Gastrocnemius medialis (tissue), 3 donors: ENCODE data around the genes SLC39A3, SGTA, TLE5 and S1PR4.

DNA sequence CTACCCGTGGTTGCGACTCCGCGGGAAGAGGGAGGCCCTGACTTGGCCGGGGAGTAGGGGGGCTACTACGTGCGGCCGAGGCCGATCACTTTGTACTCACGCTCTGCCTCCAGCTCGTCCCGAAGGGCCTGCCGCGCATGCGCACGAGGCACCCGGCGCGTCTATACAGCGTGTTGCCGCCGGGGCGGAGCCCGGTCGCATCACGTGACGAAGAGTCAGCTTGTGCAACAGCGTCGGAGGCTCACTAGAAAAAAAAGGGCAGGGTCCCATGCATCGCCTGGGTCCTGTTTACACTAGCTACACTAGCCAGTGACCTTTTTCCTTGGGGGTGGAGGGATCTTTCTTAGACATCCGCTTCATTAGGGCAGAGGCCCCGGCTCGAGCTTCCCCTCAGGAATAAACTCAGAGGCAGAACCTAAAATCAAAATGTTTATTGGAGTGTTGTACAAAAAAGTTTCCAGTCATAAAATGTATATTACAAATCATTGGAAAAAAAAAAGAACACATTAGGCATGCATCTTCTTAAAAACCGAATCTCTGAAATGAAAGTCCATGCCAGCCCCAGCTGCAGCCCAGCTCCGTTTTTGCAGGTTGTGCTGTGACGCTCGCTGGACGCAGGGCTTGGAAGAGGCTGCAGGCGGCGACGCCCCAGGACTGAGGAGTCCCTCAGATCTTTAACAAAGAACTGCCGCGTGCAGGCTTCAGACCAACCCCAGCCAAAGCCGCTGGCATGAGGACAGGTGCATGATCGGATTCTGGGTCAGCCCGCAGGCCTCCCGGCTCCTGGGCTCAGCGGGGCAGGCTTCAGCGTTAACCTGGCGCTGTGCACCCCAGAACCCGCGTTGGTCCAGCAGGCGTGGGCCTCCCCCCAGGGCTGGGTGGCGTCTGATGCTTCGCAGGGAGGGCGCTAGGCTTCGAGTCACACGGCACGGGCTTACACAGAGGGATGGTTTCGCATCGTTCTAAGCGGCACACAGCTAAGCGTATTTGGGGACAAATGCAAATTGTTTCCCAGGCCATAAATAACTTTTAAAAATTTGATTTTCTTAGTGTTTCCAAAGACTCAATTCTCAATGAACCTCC, 705 bp upstream of the TIMM13 start:
- PRO-cap: bidirectional peak, plus-strand start at position 247 of the sequence, minus-strand start at position 139 of the sequence
- RAMPAGE, long total RNA, 3 experiments: start-site peak on the minus strand in 3 of 3 experiments, centred at positions 139 to 148 of the sequence, 105 to 260 reads per replicate

DNA sequence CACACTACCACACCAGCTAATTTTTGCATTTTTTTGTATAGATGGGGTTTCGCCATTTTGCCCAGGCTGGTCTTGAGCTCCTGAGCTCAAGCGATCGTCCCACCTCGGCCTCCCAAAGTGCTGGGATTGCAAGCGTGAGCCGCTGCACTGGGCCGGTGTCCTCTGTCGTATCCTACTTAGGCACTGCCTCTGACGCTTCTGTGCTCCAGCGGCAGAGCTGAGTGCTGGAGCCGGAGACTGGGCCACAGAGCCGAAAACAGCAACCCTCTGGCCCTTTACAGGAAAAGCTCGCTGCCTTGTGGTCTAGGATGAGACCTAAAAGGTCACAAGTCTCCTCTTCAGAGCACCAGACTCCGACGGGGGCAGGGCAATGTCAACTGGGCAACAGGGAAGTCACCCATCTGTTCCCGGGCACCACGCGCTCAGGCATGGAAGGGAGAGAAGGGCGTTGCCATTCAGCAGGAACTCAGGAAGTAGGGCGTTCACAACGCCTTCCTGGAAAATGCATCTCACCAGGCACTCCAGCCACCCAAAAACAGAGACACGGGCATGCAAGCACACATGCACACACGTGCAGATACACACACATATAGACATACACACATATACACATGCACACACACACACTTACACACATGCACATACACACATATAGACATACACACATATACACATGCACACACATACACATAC, 91.7 kb downstream of the GADD45B start:
- PRO-cap: no peak
- RAMPAGE, long total RNA, 3 experiments: no peak in any of the 3 experiments

DNA sequence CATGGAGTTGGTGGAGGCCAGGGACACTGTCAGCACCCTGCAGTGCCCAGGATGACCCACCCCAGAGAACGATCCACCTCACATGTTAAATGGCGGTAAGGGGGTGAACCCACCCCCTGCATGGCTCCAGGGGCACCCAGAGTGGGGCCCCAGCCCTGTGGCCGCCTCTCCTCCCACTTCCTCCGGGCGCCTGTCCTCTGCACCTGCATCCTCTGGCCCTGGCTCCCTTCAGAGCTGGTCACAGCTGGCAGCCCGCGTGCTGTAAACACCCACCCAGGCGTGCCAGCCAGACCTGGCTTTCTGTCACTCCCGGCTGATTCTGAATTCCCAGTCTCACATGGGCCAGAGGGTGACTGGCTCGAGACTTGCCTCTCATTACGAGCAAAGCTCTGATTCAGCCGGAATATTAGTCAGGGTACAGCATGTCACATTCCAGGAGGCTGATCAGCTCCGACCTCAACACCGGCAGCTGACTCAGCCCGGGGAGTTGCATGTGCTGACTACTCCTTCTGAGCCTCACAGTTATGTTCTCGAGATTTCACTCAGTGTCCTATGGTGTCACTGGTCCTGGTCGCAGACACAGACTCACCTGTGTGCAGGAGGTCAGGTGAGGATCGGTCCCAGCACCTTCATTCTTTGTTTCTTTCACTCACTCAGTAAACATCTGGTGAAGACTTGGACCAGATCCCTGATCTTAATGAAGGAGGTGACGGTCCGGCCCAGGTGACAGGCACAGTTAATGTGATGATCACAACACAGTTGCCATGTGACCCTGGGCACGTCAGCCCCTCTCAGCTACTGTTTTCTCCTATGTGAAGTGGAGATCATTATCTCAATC, 75.0 kb downstream of the GNG7 start:
- PRO-cap: bidirectional peak, plus-strand start at position 553 of the sequence, minus-strand start at position 236 of the sequence
- RAMPAGE, long total RNA, 3 experiments: no peak in any of the 3 experiments

DNA sequence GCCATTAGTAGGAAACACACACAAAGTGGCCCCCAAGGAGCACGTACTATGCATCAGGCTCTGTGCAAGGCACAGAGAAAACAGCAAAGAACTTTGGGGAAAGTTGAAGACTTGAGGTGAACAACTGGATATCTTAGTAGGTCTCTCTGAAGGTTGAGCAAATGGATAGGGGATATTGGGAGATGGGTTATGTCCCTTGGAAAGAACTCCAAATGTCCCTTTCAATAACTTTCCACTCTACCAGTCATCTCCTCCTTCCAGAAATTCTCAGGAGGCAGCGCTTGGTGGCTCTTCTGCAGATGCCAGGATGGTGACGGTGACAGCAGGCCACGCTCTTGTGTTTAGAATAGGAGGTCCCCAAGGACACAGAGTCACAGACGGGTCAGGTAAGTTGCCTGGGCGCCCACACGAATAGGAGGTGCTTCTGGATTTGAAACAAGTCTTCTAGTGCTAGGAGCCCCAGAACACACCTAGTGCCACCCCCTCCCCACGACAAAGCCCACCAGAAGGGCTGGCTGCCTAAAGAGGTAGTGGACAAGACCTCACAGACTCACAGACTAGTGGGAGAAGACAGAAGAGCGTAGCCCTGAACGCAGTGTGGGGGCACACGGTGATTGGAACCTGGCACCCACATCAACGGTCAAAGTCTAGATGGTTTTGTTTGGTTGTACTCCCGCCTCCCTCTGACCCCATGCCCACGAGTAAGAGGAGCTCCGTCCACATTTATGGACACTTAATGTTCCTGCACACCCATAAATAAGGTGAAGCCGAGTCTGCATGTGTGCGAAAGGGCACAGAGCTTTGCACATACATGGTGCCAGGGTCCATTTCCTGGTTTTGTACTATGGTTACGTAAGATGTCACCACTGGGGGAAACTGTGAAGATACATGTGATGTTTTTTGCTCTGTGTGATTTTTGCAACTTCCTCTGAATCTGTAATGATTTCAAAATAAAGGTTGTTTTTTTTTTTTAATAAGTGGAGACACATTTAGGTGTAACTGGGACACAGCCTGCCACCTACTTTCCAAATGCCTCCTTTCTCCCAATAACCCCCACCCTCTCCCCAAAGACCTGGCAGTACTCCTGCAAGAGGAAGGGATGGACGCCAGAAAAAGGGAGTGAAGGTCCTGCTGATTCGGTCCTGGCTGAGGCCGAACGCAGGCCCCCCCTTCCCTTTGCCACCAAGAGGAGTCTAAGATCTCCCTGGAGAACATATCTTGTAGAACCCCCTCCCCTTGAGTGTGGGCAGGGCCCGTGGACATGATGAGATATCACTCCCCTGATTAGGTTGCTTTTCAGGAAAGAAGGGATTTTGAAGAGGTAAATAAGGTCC, 73.0 kb downstream of the GNG7 start:
- PRO-cap: bidirectional peak, plus-strand start at position 986 of the sequence, minus-strand start at position 833 of the sequence
- RAMPAGE, long total RNA, 3 experiments: no peak in any of the 3 experiments

DNA sequence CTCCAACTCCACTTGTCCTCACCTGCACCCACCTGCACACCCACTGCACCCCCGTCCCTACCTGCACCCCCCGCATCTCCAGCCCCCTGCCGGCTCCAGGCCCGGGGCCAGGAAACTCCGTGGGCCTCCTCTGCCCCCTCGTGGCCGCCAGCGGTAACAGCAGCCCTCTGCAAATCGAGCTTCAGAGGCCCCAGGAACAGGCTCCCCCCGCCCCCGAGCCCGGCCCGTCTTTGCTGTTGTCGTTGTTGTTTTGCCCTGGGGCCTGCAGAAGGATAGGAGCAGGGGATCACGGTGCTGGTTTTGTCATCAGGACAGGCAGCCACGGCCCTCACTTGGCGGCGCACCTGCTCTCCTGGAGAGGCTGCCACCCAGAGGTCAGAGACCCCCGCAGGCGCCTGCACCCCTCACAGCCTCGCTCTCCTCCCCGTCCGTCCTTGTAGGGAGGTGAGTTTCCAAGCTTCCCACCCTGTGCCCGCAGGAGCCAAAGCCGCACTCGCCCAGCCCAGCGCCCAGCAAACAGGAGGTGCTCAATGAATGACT, 65.4 kb downstream of the GNG7 start:
- PRO-cap: no peak
- RAMPAGE, long total RNA, 3 experiments: no peak in any of the 3 experiments

GRCh38 chr19:2650422-2651062, 52.0 kb downstream of the GNG7 start:
- PRO-cap: no peak
- RAMPAGE, long total RNA, 3 experiments: no peak in any of the 3 experiments

GRCh38 chr19:2665204-2665511, 37.3 kb downstream of the GNG7 start:
- PRO-cap: no peak
- RAMPAGE, long total RNA, 3 experiments: no peak in any of the 3 experiments

GRCh38 chr19:2739846-2740516, at the start of gene SLC39A3:
Gene SLC39A3, minus strand, starts transcription at chr19:2740017.
- PRO-cap: unidirectional peak, minus-strand start at chr19:2740017; unidirectional peak, minus-strand start at chr19:2740039
- RAMPAGE, long total RNA, 3 experiments: no peak in any of the 3 experiments

GRCh38 chr19:2783151-2783796, at the start of gene SGTA:
Gene SGTA, minus strand, starts transcription at chr19:2783273.
- PRO-cap: bidirectional peak, plus-strand start at chr19:2783668, minus-strand start at chr19:2783314
- RAMPAGE, long total RNA, 3 experiments: start-site peak on the minus strand in 3 of 3 experiments, at chr19:2783252-2783350 at its widest, 764 to 1,023 reads per replicate

GRCh38 chr19:2791920-2792376, 6.6 kb downstream of the THOP1 start:
- PRO-cap: no peak
- RAMPAGE, long total RNA, 3 experiments: no peak in any of the 3 experiments

- PRO-cap: no peak
- RAMPAGE, long total RNA, 3 experiments: no peak in any of the 3 experiments
Observed at GRCh38 chr19:2796737-2797146, 11.4 kb downstream of the THOP1 start.

GRCh38 chr19:2811702-2812436, 7.8 kb upstream of the ZNF554 start:
- PRO-cap: no peak
- RAMPAGE, long total RNA, 3 experiments: no peak in any of the 3 experiments

DNA sequence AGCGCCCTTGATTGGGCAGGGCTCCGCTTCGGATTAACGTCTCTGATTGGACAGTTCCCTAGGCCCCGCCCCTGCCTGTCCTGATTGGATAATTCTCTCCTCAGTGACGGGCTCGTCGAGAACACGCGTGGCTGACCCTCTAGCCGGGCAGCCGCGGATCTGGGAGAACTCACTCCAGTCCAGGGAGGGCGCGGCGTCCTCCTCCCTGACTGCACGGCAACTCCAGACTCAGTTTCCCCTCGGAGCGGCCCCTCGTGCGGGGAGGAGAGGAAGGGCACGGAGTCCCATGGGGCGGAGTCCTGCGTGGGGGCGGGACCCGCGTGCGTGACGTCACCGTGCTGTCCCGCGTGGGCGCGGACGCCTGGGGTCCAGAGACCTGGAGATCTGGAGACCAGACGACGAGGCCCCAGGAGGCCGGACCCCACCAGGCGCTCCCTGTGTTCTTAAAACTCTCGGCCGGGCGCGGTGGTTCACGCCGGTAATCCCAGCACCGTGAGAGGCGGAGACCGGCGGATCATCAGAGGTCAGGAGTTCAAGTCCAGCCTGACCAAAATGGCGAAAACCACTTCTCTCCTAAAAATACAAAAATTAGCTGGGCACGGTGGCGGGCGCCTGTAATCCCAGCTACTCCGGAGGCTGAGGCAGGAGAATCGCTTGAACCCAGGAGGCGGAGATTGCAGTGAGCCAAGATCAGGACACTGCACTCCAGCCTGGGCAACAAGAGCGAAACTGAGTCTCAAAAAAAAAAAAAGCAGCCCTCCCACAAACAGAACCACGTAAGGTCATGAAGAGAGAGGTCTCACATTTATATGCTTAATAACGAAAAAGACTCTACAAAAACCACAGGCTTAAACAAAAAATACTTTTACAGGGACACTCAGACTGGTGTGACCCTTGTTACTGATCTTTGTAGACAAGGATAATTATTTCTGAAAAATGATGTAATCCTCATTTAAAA, 587 bp upstream of the ZNF77 start:
- PRO-cap: bidirectional peak, plus-strand start at position 103 of the sequence, minus-strand start outside the sequence; unidirectional peak, plus-strand start at position 333 of the sequence
- RAMPAGE, long total RNA, 3 experiments: no peak in any of the 3 experiments

DNA sequence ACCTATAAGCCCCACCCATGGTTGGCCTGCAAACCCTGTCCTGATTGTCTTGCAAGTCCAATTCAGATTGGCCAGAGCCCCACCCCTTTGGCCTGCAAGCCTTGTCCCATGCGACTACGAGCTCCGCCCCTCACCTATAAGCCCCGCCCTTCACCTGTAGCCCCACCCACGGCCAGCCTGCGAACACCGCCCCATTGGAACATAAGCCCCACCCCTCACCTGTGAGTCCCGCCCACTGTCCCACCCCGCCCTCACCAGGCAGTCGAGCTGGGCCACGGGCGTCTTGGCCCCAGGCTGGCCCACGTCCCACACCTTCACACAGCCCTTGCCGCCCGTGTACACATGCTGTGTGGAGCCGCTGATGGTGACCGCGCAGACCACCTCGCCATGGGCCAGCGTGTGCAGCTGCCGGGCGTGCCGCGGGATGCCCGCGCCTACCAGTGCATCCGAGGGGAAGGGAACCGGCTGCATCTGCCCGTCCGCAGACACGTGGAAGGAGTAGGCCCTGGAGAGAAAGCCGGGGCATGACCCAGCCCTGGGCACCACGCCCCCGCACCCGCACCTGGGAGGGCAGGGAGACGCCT, 22.8 kb downstream of the TLE2 start:
- PRO-cap: no peak
- RAMPAGE, long total RNA, 3 experiments: no peak in any of the 3 experiments

DNA sequence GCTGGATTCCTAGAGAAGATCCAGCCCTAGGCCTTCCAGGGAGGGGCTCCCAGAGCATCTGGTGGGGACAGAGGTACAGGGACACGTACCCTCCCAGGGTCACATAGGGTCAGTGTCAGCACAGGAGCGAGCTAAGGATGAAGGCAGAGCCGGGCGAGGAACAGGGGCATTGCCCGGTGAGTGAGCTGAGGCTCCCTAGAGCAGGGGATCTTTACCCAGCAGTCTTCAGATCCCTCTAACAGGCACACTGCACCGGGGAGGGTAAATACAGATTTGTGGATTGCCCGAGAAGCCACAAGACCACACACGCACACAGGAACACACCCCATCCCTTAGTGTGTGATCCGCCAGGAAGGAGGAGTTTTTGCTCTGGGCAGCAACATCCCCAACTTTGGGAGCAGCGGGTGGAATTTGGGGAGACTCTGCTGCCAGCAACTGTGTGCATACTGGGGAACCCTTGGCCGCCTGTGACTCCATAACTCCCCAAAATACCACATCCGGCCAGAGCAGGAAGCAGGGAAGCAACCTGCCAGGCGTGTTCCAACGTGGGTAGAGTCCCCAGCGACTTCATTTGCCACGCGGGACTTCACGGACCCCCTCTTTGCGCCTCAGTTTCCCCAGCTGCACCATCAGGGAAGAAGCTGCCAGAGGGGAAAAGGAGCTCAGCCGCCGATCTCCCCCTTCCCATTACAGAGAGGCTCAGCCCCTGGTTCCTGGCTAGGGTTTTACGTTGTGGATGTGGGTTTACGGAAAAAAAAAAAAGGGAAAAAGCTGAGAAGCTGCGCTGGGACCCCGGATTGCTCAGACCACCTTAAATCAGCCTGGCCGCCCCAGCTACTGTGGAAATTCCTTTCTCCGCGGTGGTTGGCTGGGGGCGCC, 5.9 kb upstream of the TLE2 start:
- PRO-cap: bidirectional peak, plus-strand start outside the sequence, minus-strand start at position 839 of the sequence
- RAMPAGE, long total RNA, 3 experiments: no peak in any of the 3 experiments

- PRO-cap: no peak
- RAMPAGE, long total RNA, 3 experiments: no peak in any of the 3 experiments
Observed at GRCh38 chr19:3037307-3037646, 8.2 kb upstream of the TLE2 start.

- PRO-cap: bidirectional peak, plus-strand start at chr19:3062574, minus-strand start at chr19:3062495; unidirectional peak, minus-strand start at chr19:3062718; unidirectional peak, minus-strand start at chr19:3062797
- RAMPAGE, long total RNA, 3 experiments: start-site peak on the minus strand in 3 of 3 experiments, at chr19:3062176-3063010 at its widest, 14 to 109 reads per replicate
Observed at GRCh38 chr19:3062081-3063198, at the start of gene TLE5. Gene TLE5, minus strand, starts transcription at chr19:3062495.

GRCh38 chr19:3120880-3121593, 14.8 kb upstream of the GNA15 start:
- PRO-cap: no peak
- RAMPAGE, long total RNA, 3 experiments: no peak in any of the 3 experiments

DNA sequence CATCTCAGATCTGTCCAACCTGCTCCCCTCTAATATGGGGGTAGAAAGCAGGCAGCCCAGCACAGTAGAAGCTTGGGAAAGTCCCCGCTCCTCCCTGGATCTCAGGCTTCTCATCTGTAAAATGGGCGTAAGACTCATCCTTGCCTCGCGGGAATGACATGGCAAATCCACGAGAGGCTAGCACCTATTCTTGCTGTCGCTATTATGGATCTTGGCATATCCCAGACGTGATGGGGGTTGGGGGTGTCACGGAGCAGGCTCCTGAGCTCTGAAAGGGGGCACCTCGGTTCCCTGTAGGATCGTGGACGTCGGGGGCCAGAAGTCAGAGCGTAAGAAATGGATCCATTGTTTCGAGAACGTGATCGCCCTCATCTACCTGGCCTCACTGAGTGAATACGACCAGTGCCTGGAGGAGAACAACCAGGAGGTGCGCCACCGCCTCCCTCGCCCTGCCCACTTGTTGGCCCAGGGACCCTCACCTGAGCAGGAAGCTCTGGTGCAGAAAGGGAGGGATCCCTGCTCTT, 19.8 kb downstream of the GNA15 start:
- PRO-cap: no peak
- RAMPAGE, long total RNA, 3 experiments: no peak in any of the 3 experiments

- PRO-cap: no peak
- RAMPAGE, long total RNA, 3 experiments: no peak in any of the 3 experiments
Observed at GRCh38 chr19:3178207-3178962, at the start of gene S1PR4. Gene S1PR4, plus strand, starts transcription at chr19:3178769.